ENCODE data around the genes OTOF, DPYSL5 and ZNF512.

- RRBS: no CpG with 5 or more reads among the region's 7 CpGs
These were observed 70.9 kb downstream of the DRC1 start for GRCh38 chr2:26472644-26472955.

GRCh38 chr2:26558585-26559032 is at the start of gene OTOF:
OTOF (minus strand) TSS chr2:26558756.
- RRBS: no CpG with 5 or more reads among the region's 16 CpGs

DNA sequence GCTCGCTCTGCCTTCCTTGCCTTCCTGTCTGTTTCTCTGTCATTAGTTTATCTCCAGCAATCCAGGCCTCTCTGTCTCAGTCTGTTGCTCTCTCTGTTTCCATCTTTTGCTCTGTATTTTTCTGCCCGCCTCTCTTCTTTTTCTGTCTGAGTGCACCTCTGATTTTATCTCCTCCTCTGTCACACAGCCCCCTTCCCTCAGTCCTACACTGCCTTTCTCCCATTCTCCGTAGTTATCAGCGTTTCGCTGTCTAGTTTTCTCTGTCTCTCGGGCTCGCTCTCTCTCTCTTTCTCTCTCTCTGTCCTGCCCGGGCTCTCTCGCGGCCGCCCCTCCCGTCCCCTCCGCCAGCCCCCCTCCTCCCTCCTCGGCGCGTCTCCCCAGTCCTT is 316 bp upstream of the KCNK3 start:
- RRBS: 12% methylated on average over 6 of the region's 16 CpGs

DNA sequence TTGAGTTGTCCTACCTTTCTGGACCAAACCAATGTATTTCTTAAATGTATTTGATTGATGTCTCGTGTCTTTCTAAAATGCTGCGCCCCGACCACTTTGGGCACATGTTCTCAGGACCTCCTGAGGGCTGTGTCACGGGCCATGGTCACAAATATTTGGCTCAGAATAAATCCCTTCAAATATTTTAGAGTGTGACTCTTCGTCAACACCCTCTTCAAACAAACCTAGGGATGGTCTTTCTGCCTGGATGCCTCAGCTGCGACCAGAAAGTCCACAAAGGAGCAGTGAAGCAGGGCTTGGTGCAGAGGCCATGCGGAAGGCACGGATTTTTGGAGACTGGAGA is 1.1 kb upstream of the SLC35F6 start:
- RRBS: no CpG with 5 or more reads among the region's 8 CpGs

DNA sequence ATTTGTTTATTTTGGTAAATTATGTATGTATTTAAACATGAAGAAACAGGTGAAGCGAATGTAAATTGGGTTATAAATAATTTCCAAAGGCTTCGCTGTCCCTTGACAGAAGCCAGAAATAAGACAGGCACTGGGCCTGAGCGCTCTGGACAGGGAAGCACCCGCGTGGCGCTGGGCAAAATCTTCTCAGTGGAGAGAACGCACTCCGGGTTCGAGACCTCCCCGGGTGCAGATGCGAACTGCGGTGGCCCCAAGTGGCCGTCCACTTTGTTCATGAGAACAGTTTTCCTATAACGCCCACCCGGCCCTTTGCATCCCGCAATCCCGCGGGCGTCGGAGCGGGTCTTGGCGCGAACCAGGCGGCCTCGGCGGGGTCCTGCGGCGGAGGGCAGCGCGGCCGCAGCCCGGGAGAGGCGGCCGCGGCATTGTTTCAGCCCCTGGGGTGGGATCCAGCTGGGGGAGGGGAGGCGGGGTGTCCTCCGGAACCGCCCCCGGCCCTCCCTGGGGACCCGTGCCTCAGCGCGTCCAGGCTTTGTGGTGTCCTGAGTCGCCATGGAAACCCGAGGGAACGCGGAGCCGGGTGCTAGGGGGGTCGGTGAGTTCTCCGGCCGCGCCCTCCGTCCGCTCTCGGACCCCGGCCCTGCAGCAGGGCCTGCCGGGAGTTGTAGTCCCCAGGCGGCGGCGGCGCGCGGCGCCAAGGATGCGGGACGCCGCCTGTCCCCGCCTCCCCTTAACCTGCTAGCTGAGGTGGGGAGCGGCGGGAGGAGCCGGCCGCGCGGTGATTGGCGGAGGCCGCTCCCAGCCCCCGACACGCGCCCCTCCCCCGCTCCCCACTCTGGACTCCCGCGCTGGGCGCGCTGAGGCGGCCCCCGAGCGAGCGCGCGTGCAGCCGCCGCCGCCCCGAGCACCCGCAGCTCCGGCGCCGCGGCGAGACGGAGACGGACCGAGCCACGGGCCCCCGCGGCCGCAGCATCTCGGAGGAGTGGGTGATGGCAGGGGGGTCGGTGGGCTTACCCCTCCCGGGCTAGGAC is at the start of gene DPYSL5:
TSS of gene DPYSL5 (plus strand) at position 860 of the 1,031 bp plus-strand sequence.
- RRBS: 3% methylated on average over 21 of the region's 109 CpGs

- RRBS: no CpG with 5 or more reads among the region's 5 CpGs
These were observed 45.0 kb upstream of the MAPRE3 start for GRCh38 chr2:26925394-26925876.

- RRBS: no CpG with 5 or more reads among the region's 5 CpGs
These were observed 9.6 kb upstream of the TMEM214 start for GRCh38 chr2:27023096-27023566.

DNA sequence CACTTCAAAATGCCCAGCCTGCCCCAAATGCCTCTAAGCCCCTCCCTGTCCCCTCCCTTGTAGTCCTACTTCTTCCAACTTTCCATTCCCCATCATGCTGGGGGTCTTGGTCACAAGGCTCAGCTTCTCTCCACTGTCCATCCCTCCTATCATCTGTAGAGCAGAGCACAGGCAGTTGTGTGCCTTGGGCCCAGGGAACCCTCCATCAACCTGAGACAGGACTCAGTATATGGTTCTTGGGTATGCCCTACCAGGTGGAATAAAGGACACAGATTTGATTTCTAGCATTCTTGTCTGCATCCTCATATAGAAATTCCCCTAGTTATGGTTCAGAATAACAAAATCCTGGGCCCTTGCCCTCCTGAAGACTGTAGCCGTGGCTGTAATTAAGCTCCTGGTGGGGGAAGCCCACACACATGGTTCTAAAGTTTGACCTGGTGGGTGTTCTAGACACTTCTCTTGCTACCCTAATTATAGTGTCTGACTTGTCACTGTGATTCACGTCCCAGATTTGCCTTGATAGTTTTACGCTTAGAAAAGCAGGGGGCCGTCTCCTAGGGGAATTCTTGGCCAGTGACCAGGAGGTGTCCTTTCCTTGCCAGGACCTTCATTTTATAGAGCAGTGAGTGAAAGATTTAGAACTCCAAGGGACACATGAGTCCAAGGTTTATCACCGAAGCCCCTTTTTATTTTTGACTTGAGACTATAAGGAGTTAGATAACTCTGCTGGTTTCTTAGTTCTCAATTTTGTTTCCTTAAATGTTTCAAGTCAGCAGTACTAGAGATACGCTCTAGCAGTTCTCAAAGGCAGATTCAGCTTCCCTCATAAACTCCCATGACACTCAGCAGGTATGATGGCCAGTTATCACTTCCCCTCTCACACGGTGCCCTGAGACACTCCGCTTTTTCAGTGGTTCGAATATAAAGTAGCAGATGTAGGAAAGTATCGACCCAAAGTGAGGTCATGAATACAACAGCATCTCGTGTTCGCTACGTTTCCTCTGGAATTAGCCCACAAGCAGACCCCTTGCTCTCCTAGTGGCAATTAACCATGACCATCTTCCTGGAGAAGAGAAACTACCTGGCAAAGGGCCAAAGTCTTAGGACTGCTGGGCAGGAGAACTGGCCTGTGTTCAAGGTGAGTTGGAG is 9.0 kb downstream of the TMEM214 start:
- RRBS: no CpG with 5 or more reads among the region's 13 CpGs

DNA sequence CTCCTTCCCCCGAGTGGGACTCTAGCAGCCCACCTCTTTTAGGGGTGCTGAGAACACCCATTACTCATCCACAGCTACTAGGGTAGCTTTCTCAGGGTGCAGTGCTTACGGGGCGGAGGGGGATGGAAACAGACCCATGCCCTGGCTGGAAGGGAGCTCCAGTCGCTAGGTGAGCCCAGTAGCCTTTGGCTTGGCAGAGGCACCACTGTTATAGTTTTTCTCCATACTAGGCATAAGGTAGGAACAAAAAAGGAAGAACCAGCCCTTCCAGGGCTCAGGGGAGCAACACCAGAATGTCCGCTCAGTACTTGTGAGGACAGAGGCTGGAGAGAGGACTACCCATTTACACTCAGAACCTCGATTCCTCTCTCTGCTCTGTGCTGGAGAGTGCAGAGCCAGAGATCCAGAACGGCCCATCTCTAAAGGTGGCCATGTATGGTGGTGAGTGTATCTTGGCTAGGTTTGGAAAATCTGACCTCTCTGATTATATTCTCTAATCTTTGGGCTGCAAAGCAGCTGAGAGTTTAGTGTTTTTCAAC is 704 bp downstream of the AGBL5 start:
- RRBS: no CpG with 5 or more reads among the region's 7 CpGs

- RRBS: no CpG with 5 or more reads among the region's 2 CpGs
These were observed 5.8 kb downstream of the TCF23 start for GRCh38 chr2:27154689-27154988.

- RRBS: no CpG with 5 or more reads among the region's 15 CpGs
These were observed 17.0 kb upstream of the ATRAID start for GRCh38 chr2:27194683-27195446.

GRCh38 chr2:27379596-27380056 is 908 bp downstream of the ZNF513 start:
- RRBS: no CpG with 5 or more reads among the region's 2 CpGs

DNA sequence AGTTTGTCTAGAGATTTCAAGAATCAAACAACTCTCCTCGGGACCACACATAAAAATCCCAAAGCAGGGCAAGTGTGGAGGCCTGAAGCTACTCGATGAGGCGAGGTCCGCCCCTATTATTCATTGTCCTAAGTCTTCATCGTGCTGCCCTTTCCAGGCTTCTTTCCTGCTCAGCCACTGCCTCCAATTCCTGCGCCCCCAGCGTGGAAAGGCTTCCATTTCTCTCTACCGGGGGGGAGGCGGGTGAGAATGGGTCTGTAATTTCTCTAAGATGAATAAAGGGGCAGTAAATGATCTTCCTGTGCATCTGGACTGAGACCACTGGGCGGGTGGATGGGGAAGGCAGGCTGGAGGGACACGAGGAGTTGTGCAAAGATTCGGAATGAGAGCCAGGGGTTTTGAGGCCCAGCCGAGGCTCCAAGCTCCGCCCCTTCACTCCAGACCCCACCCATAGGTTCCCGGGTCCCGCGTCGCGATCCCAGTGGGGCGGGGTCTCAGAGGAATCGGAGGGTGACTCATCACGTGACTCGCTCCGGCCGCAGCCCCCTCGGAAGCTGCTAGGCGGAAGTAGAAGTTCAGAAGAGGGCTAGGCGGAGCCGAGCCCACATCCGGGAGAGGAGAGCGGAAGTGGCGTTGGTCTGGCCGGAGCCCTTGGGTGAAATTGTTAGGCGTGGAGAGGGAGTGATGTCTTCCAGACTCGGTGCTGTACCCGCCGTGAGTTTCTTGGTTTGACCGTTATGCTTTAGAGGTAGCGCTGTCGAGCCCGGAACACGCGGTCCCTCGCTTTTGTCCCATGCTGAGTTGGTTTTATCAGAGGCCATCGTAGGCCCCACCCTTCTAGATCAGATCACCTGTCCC is at the start of gene ZNF512:
TSS of gene ZNF512 (plus strand) at position 614 of the 858 bp plus-strand sequence.
- RRBS: 2% methylated on average over 16 of the region's 45 CpGs

DNA sequence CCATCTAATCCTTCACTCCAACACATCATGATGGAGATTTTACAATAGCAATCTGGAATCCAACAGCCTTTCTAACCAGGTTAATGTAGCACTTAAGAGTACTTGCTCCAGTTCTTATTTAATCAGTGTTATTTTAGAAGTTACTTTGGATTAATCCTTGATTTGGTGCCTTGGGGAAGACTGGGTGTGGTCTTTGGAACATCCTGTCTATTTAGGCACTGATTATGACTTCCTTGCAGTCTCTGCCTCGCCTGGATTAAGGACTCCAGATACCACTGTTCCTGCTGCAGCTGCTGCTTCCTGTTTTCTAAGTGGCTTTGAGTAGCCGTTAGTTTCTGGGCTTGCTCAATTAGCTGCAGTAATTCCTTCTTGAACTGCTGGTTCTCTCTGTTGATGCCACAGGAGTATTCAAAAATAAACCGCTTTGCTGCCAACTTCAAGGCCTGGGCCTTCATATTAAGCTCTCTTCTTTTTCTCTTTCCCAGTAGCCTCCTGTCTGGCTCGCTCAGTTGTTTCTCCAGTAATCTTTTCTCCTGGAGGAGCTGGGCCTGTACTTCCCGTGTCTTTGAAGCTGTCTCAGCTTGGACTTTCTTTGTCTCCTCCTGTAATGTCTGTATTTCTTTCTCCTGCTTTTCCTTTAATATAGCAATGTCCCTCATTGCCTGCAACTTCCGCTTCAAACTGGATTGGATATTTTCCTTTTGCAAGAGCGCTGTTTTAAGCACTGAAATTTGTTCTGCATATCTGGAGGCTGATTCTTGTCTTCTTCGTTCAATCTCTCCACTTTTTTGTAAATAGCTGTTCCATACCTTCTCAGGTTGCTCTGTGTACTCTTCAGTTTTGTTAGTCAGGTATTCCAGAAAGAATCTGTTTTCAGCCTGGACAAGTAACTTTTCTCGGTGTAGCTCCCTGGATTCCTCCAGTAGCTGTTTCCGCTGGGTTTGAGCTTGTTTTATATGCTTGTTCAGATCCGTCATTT is 1.7 kb downstream of the CCDC121 start:
- RRBS: no CpG with 5 or more reads among the region's 11 CpGs

DNA sequence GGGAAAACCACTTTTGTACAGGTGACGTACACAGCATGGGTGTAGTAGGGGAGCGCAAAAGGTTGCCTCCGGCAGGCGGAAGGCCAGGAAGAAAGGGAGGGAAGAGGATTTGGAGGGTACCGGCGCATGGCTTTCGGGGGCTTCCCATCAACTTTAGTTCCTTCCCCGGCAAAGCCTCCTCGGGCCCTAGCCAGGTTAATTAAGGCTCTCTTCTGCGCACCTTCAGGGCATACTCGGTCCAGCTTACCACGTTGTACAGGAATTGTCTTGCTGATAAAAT is 239 bp downstream of the GPN1 start:
- RRBS: under 1% methylated on average over 4 of the region's 12 CpGs

DNA sequence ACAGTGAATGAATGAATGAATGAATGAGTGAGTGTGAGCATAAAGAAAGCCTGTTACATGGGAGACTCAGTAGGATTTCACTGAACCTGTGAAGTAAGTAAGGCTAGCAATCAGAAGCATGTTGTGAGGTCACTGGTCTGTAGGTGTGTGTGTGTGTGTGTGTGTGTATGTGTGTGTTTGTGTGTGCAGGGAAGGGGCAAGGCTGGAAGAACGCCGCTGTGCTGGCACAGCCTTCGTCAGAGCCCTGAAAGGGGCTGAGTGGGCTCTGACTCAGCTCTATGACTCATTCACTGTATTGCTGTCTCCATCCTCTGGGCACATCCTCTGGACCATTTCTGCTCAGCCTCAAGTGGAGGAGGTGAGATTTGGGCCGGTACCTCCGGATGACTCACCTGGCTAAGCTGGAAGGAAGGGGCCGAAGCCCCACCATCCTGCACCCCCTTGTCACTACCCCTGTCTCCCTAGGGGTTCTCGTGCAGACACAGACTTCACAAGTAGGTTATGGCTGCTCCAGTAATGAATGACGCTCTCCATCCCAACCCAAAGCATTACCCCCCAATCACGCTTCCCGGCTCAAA is 51.4 kb upstream of the MRPL33 start:
- RRBS: no CpG with 5 or more reads among the region's 10 CpGs

DNA sequence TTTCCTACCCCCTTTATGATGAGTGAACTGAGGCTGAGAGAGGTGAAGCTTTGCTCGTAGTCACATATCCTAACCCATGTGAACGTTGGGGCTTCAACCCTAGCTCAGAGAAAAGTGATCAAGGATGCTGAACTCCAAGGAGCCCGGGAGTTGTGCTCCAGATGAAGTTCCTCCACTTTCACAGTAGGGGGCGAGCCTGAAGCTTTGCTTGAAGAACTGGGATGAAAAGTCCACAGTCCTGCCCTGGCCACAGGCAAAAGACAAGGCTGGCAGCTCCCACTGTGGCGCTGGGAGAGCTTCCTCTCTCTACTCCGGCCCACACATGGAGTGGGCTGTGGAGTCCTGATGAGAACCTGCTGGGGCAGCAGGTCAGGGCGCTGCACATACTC is 48.2 kb upstream of the MRPL33 start:
- RRBS: no CpG with 5 or more reads among the region's 7 CpGs

DNA sequence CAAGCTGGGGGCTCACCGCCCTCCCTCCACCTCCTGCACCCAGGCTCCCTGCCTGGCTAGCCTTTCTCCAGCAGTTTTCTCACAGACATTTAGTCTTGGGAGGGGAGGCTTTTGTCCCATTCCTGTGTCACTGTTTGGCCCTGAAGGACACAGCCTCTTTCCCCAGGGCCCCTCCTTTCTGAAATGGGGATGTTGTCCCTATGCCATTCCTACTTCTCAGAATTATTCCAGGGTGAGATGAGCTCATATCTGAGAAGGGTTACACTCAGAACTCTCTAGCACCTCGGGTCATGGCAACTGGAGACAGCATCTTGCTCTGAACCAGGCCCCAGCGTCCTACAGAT is 47.3 kb upstream of the MRPL33 start:
- RRBS: no CpG with 5 or more reads among the region's 3 CpGs

- RRBS: no CpG with 5 or more reads among the region's 14 CpGs
These were observed 27.5 kb downstream of the MRPL33 start for GRCh38 chr2:27798774-27799607.

All from epithelial cell of esophagus (primary cell).